Iris pigment epithelial cell (primary cell): ENCODE measurements around a stretch of chr10.

GRCh38 chr10:8407162-8407619, 352.7 kb downstream of the GATA3 start:
- RRBS = no CpG with 5 or more reads among the region's 2 CpGs

- RRBS = no CpG with 5 or more reads among the region's 25 CpGs
These were observed 366.9 kb upstream of the CELF2 start for GRCh38 chr10:10650758-10651185.

- RRBS = no CpG with 5 or more reads among the region's 7 CpGs
These were observed 165.4 kb downstream of the CELF2 start for GRCh38 chr10:11182962-11183526.

GRCh38 chr10:11205738-11206384, 188.2 kb downstream of the CELF2 start:
- RRBS = no CpG with 5 or more reads among the region's 9 CpGs

GRCh38 chr10:11207021-11207684, 189.5 kb downstream of the CELF2 start:
- RRBS = no CpG with 5 or more reads among the region's 14 CpGs

DNA sequence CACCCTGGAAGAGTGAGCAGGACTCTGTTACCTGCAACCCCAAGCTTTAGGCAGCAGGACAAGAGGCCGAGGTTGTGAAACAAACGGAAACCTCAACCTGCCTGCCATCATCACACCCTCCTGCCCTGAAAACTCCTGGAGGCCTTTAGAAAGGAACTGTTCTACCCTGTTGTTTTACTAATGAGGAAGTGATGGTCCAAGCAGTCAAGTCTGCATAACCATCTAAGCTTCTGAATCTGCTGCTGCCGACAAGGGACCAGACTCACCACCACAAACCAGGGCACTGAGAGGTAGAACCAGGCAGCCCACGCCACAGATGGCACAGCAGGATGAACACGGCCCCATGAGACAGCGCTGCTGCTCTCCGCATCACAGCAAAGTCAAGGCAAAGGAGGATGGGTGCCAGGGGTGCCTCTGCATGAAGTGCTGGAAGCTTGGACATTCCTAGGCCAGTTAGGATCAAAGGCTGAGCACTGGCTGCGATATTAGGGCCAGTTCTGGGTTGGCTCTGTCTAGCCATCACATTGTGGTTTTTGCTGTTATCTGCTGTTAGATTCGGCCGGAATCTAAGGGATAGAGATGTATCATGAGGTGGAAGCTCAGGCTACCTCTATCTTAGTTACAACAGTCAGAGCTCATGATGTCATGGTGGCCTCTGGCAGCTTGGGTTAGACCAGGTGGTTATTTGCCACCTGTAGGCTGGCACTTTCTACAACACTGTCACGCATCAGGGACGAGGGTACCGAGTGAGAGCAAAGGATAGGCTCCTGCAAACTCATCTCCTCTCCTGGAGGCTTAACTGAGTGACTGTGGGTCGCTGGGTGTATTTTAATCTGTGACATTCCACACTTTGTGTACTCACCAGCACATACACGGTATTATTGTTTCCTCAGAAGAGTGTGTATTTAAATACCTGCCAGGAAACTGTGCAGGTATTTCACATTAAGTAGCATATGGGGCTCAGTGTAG, 209.7 kb downstream of the CELF2 start:
- RRBS = no CpG with 5 or more reads among the region's 15 CpGs

DNA sequence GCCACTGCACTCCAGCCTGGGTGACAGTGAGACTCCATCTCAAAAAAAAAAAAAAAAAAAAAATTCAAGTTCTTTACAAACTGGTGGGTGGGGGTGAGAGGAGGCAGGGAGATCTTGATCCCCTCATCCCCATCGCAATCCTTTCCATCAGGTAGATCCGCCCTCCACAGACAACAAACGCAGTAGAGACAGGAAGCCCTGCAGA, 216.9 kb downstream of the CELF2 start:
- RRBS = no CpG with 5 or more reads among the region's 3 CpGs

DNA sequence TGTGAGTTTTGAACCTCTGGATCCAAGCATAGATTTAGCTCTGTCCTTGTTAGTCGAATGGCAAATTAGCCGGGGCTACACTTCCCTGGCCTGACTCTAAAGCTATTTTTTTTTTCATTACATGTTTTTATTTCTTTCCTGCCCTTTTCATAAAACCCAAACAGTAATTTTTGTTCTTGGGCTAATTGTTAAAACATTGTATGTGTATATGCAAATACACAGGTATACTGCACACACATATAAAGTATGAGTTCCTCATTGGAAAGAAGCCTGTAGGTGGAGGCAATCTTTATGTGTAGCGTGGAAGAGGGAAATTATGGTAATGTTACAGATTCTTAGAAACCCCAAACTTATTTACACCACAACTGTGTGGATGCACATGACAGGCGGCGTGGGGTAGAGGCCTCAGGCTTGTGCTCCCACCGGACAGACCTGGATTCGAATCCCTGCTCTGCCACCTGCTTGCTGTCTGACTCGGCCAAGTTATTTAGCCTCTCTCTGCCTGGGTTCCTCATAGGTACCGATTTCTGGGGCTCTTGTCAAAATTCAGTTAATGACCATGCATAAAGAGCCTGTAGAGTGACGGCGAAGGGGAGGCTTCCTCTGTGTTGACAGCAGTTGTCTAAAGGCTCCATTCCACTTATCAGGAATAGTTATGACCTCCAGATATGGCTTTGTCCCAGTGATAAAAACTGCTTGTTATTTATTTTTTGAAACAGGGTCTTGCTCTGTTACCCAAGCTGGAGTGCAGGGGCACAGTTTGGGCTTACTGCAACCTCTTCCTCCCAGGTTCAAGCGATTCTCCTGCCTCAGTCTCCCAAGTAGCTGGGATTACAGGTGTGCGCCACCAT, 223.1 kb downstream of the CELF2 start:
- RRBS = no CpG with 5 or more reads among the region's 13 CpGs

GRCh38 chr10:11297689-11298436, 280.2 kb downstream of the CELF2 start:
- RRBS = no CpG with 5 or more reads among the region's 8 CpGs

DNA sequence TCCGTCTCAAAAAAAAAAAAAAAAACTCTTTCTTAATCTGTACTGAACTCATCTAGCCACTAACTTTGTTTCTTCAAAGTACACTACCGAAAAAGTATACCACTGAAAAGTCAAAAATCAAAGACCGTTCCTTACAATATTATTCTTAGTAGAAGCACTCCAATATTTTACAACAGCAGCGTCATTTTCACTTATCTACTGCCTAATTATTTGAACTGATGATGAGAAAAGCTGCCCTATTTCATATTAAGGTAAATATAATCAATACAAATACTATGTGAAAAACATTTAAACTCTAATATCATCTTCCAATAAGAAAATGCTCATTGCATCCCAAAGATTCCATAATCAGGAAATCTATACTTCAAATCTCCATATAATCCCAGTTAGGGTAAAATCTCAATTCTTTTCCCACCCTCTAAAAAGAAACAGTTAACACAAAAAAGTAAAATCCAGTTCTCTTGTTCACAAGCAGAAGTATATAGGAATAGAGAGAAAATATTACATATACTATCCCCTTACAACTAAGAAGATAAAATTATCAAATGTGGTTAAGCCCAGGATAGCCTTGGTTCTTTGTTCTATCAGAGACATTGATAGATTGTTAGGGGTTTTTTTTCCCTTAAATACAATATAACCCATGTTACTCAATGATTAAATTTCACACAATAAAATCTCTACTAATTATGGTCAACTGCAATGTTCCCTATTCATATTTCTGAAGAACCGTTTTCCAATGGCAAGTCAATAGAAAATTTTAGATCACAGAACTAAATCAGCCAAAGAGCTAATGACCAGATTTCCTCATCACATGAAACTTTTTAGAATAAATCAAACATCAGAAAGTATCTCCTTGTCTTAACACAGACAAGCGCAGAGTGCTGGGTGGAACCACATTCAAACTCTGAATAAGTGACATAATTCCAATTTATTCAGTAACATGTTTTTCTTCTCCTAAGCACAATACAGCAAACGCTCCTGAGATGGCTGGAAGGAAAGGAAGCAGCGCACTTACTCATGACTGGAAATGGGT, 14.5 kb downstream of the USP6NL start:
- RRBS = no CpG with 5 or more reads among the region's 8 CpGs

GRCh38 chr10:11793658-11794343, 29.4 kb upstream of the PROSER2 start:
- RRBS = no CpG with 5 or more reads among the region's 11 CpGs

- RRBS = no CpG with 5 or more reads among the region's 9 CpGs
These were observed 48.3 kb downstream of the PROSER2 start for GRCh38 chr10:11871473-11871845.

DNA sequence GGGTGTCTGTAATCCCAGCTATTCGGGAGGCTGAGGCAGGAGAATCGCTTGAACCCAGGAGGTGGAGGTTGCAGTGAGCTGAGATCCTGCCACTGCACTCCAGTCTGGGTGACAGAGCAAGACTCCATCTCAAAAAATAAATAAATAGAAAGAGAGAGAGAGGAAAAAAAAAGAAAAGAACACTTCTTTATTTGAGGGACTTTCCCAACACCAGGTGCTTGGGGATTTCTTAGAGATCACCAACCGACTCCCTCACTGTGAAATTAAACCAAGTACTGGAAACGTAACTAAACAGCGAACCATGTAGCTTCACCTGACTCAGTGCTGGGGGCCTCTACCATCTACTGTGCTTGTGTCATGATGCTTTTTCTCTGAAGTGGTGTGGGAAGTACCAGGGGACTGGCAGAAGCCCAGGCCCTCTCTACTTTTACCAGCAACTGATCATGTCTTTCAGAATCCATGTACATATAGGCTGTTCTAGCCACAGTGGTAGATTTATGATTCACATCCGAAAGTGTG, 6.9 kb upstream of the SEC61A2 start:
- RRBS = no CpG with 5 or more reads among the region's 6 CpGs

DNA sequence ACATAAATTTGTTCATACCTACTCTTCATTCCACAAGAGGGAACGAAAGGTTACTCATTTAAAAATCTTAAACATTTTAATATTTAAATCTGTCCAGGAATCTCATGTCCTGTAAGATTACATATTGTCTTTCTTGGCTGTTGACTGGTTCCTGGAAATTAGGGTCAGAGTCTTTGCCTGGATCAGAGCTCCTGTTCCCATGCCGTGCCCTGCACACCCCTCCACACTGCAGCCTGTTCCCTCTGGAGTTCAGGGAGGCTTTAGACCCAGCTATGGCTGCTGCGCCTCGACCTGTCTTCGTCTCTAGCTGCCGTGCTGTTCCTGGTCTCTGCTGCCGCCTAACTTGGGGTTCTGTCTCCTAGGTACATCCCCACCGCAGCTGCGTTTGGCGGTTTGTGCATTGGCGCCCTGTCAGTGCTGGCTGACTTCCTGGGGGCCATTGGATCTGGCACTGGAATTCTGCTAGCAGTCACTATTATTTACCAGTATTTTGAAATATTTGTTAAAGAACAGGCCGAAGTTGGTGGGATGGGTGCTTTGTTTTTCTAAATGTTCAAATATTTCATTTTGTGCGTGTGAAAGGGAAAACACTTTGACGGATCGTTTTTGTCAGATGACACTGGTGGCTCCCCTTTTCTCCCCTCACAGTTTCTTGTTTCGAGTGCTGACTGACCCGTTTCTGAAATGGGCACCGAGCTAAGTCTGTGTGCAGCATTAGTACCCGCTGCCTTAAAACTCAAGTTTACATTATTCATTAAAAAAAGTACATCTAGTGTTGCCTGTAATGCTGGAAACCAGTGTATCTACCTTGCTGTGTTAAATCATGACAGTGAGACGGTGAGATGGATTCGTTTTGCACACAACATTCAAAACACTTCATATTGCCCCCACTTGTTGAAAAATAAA, 31.5 kb downstream of the NUDT5 start:
- RRBS = no CpG with 5 or more reads among the region's 21 CpGs

DNA sequence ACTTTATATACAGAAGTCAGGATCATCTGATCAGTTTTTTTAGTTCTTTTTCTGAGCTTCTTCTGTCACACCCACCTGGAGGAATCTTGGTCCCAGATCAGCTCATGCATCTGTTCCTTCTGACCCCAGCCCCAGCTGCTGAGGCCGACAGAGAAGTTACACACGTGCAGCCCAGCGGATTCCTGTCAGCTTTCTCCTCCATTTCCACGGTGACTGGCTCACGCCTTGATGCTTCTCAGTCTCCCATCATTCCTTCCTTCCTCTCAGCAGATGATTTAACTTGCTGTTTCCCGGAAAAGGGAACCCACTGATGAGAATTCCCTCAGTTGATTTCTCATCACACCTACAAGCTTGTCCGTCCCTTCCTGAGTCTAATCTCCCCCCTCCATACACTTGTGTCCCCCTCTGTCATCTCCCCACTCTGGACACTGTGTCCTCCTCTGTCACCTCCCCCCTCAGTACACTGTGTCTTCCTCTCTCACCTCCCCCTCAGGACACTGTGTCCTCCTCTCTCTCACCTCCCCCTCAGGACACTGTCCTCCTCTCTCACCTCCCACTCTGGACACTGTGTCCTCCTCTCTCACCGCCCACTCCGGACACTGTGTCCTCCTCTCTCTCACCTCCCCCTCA, 50.6 kb downstream of the CDC123 start:
- RRBS = no CpG with 5 or more reads among the region's 9 CpGs

GRCh38 chr10:12351319-12351859, 2.0 kb downstream of the CAMK1D start:
- RRBS = no CpG with 5 or more reads among the region's 9 CpGs

GRCh38 chr10:12389084-12389882, 39.9 kb downstream of the CAMK1D start:
- RRBS = no CpG with 5 or more reads among the region's 17 CpGs

DNA sequence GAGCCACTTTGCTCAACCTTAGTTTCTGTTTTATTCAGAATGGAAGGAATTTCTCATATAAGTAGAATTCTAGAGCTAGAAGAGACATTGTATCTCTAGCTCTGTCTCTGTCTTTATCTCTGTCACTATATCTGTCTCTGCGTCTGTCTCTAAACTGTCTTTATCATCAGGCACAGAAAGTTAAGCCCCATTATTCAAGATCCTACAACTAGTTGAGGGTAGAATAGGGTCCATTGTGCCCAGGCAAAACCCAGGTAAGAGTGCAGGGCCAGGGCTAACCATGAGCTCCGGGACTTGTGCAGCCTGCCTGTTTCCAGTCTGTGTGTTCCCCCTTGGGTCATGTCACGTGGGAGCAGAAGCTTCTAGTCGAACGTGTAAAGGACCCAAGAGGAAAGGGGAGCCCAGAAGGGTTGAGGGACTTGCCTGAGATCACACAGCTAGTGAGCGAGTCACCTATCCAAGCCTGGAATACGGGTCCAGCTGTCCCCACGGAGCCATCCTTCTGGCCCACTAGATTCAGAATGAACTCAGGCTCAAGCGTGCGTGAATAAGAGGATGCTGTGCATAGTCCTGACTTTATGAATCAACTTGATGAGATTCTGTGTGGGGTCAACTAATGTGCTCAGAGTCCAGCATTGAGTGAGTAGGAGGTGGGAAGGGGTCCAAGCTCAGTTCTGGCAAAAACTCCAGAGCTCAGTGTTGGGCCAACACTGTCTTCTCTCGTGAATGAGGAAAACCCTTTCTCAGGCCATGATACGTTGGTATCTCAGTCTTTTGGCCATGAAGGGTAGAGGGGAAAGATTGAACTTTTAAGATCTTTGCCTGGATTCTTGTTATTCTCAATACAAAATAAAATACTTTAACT, 41.2 kb downstream of the CAMK1D start:
- RRBS = no CpG with 5 or more reads among the region's 12 CpGs

- RRBS = no CpG with 5 or more reads among the region's 5 CpGs
These were observed 107.4 kb downstream of the CAMK1D start for GRCh38 chr10:12456769-12457139.

- RRBS = no CpG with 5 or more reads among the region's 4 CpGs
These were observed 265.9 kb downstream of the CAMK1D start for GRCh38 chr10:12615304-12615606.